Penis (tissue), 1 donor: ENCODE measurements around the gene GCNT2.

- PRO-cap: no peak
Measured at GRCh38 chr6:10413289-10413664, 1.6 kb downstream of the TFAP2A start.

- PRO-cap: no peak
Measured at GRCh38 chr6:10434545-10435216, 19.8 kb upstream of the TFAP2A start.

DNA sequence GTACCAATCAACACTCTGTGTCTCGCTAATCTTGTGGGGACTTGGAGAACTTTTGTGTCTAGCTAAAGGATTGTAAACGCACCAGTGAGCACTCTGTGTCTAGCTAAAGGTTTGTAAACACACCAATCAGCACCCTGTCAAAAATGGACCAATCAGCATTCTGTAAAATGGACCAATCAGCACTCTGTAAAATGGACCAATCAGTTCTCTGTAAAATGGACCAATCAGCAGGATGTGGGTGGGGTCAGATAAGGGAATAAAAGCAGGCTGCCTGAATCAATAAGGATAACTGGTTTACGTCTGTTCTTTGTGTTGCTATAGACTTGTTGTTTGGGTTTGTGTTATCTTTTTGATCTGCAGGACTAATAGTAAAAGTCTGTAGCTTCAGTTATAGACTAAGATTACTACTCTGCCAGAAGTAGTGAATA lies 29.2 kb upstream of the GCNT2 start:
- PRO-cap: no peak

DNA sequence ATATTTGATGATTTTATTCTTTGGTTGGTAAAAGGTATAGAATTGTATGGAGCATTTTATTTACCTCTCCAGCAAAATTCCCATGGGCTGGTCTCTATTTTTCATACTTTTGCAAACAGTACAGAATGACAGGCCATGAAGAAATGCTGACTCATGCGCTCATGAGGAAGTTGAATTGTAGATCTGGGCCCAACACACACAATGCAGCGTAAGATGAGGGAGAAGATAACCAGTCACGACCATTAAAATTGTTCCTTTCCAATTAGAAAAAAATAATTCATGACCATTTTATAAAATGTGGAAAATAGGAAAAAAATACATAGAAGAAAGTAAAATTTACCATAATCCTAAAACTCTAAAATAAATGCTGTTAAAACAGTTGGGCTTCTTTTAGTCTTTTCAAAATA lies 2.2 kb upstream of the GCNT2 start:
- PRO-cap: no peak

- PRO-cap: no peak
Measured at GRCh38 chr6:10520946-10521746, at the start of gene GCNT2. Gene GCNT2 (plus strand): TSS chr6:10521351.

- PRO-cap: no peak
Measured at GRCh38 chr6:10524695-10525099, 3.5 kb downstream of the GCNT2 start.

DNA sequence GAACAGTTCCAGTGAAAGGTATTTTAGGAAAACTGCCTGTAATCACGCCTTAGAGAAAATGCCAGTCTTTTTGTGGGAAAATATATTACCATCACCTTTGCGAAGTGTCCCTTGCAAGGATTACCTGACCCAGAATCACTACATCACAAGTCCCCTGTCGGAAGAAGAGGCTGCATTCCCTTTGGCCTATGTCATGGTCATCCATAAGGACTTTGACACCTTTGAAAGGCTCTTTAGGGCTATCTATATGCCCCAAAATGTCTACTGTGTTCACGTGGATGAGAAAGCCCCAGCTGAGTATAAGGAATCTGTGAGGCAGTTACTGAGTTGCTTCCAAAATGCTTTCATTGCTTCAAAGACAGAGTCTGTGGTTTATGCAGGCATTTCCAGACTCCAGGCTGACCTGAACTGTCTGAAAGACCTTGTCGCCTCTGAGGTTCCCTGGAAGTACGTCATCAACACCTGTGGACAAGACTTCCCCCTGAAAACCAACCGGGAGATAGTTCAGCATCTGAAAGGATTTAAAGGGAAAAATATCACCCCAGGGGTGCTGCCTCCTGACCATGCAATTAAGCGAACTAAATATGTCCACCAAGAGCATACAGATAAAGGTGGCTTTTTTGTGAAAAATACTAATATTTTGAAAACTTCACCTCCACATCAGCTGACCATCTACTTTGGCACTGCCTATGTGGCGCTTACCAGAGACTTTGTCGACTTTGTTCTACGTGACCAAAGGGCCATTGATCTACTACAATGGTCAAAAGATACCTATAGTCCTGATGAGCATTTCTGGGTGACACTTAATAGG lies 65.2 kb downstream of the GCNT2 start:
- PRO-cap: no peak

DNA sequence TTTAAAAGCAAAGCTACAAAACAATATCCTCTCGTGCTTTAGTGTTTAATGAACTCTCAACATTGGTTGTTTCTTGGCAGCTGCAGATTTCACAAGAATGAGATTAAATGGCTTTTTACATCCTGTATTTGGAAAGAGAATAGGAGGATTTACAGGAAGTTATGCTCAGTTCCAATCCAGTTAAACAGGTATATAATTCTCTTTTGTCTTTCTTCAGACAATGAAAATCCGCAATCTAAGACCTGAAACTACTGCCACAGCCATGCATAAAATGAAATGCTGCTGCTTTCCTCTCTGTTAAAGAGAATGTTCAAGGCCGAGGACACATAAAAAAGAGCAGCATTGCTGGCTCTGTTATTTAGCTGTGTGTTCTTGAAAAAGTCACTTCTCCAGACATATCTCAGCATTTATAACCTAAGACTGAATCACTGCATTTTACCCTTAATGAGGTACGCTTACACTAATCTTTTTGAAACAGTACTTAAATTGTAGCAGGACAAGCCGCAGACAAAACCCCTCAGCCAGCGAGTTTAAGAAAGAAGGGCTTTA lies 3.6 kb downstream of the C6orf52 start:
- PRO-cap: no peak

DNA sequence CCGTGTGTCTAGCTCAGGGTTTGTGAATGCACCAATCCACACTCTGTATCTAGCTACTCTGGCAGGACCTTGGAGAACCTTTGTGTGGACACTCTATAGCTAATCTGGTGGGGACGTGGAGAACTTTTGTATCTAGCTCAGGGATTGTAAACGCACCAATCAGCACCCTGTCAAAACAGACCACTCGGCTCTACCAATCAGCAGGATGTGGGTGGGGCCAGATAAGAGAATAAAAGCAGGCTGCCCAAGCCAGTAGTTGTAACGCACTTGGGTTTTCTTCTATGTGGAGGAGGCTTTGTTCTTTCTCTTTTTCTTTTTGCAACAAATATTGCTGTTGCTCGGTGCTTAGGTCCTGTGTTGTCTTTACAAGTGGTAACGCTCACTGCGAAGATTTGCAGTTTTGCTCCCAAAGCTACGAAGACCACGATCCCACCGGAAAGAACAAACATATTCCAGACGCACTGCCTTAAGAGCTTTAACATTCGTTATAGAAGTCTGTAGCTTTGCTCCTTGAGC lies 1.5 kb upstream of the TMEM14C start:
- PRO-cap: no peak

DNA sequence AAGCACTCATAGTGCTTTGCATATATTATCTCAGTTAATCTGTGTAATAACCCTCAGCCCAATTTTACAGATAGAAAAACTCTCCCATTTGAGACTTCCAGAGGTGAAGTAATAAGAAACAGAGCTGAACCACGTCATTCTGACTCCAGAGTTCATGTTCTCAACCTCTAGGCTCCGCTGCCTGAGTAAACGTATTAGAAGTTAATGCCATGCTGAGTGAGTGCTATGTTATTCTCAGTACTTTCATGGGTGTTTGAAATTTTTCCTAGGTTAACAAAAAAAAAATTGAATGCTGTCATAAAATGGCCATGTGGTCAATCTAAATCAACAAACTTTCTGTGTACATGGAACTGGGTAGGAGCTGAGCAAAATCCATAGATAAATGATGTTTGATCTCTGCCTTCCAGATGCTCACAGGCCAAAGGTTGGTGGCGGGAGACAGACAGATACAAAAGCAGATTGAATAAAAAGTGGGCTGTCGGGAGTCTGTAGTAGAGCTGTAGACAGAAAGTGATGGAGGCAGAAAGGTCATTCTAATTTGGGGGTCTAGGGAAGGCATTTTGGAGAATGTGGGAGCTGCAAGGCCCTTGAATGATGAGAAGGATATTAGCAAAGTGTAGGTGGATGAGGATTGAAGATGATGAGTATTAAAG lies 22.7 kb upstream of the ELOVL2 start:
- PRO-cap: no peak

DNA sequence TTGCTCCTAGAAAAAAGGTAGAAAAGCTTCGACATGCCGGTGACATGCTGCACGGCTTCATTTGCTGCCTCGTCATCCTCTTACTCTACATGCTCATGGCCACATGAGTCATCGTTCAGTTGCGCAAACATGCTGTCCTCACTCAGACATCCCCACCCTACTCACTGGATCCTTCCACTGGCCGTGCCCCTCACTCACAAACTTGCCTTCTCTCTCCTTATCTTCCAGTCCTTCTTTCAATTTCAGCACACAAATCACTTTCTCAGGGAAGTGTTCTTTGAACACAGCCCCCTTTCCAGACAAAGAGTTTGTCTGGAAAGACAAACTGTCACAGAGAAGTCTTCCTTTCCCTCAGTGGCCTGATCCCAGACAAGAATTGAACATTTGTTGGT lies 32.3 kb upstream of the ERVFRD-1 start:
- PRO-cap: no peak

GRCh38 chr6:11220132-11220675 lies 12.3 kb downstream of the NEDD9 start:
- PRO-cap: no peak

- PRO-cap: no peak
Measured at GRCh38 chr6:11231356-11232010, 985 bp downstream of the NEDD9 start.

DNA sequence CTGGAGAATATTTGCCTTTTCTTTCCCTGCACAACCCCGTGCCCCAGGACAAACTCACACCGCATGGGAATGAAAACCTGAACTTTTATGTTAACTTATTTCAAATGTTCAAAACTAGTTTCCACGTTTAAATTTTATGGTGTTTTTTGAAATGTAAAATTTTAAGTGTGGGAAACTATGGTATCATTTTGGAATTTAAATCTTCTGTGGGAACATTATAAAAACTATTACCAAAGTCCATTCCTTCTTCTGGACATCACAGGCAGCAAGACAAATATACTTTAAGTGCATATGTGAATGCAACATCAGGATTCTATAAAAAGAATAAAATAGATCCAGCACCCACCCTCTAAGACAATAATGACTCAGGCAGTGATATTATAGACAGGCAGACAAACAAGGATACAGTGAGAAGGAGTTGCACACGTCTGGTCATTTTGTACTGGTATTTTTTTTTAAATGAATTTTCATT lies 21.0 kb upstream of the NEDD9 start:
- PRO-cap: no peak

- PRO-cap: no peak
Measured at GRCh38 chr6:11263118-11263843, 30.8 kb upstream of the NEDD9 start.

- PRO-cap: no peak
Measured at GRCh38 chr6:11282647-11283202, 50.3 kb upstream of the NEDD9 start.

- PRO-cap: no peak
Measured at GRCh38 chr6:11370152-11370905, 137.9 kb upstream of the NEDD9 start.

GRCh38 chr6:11398526-11398918 lies 139.0 kb upstream of the TMEM170B start:
- PRO-cap: no peak

DNA sequence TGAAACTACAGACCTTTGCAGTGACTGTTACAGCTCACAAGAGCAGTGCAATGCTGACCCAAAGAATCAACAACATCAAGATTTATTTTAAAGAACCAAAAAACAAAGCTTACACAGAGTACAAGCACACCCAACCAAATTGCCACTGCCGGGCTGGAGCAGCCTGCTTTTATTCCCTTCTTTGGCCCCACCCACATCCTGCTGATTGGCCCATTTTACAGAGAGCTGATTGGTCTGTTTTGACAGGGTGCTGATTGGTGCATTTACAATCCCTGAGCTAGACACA lies 121.3 kb upstream of the TMEM170B start:
- PRO-cap: no peak

- PRO-cap: no peak
Measured at GRCh38 chr6:11423530-11423966, 114.0 kb upstream of the TMEM170B start.